SUDHL5 (cell line): ENCODE measurements around the genes ODF3L2, CDC34, MISP and KISS1R.

DNA sequence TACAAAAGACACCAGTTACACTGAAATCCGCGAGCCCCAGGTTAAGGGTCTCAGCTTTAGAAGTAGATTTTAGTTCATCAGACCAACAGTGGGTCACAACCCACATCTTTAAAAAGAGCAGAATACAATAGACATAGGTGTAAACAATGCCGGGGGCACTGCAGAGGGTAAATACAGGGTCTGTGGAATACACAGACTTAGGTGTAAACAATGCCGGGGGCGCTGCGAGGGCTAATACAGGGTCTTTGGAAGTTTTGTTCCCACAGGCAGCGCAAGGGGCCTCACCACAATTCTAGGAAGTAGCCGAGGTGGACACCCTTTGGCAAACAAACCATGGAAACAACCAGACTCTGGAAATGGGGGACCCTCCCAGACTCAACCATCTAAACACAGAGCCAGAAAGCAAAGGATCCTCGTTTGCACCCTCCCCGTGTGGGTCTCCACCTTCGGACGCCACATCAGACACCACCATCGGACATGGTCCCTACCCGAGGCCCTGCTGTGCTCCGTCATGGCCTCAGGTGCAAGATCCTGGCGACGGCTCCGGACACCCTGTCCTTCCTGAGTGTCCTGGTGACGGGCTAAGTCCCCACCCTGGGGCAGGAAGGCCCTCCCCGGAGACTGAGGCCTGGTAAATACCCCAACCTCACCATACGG lies 16.6 kb upstream of the PLPP2 start:
- PRO-cap: no peak

DNA sequence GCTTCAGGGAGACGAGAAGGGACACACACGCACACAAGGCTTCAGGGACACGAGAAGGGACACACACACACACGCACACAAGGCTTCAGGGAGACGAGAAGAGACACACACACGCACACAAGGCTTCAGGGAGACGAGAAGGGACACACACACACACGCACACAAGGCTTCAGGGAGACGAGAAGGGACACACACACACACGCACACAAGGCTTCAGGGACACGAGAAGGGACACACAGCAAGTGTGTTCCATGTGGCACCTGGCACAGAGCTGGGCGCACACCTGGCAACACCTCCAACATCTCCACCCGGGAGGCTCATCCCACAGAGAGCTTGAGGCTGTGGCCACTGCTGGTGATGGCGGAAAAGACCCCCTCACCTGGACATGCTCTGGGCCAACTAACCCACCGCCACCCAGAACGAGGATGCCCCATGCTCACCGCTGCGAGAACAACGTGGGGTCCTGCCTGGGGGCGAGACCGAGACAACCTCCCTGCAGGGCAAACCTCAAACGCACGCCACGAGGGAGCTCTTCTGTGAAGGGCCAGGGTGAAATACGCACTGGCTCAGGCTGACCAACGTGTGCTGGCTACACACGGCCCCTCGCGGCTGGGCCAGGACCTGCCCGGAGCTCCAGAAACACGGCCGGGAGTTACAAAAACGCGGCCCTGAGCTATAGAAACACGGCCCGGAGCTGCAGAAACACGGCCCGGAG lies 18.8 kb upstream of the PLPP2 start:
- PRO-cap: no peak

DNA sequence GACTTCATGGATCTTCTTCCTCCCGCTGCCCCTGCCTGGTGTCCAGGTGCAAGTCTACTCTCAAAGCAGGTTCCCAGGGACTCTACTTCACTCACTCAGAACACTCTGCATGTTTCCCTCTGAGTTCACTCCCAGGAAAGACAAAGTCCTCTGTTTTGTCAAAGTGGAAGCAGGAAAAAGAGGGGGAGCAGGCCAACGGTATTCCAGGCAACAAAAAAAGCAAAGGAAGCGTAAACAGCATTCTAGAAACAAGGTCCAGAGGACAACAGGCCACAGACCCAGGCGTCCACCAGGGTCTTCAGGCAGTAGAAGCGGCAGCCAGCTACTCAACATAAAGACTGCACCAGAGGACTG lies 3.1 kb downstream of the MIER2 start:
- PRO-cap: no peak

DNA sequence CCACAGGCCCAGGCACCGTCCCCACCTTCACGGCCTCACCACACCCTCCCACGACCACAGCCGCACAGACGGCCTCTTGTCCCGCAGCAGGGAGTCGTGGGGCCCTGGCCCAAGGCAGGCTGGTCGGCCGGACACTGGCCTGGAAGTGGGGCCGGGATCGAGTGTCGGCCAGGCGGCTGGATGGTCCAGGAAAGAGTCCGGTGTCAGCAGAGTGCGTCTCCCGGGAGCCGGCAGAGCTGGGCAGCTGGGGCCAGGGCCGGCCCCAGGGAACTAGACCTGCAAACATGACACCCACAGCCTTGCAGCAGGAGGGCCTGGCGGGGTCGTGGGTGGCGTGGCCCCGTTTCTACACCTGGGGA lies at the start of gene ODF3L2:
ODF3L2 (minus strand) TSS at position 163 of the 359 bp plus-strand sequence.
- PRO-cap: no peak

GRCh38 chr19:531648-532047 lies at the start of gene CDC34:
CDC34 (plus strand) TSS chr19:531760.
- PRO-cap: bidirectional peak, plus-strand start at chr19:531760, minus-strand start at chr19:531522; bidirectional peak, plus-strand start at chr19:531960, minus-strand start at chr19:531933

GRCh38 chr19:573051-573897 lies 878 bp downstream of the BSG start:
- PRO-cap: no peak

DNA sequence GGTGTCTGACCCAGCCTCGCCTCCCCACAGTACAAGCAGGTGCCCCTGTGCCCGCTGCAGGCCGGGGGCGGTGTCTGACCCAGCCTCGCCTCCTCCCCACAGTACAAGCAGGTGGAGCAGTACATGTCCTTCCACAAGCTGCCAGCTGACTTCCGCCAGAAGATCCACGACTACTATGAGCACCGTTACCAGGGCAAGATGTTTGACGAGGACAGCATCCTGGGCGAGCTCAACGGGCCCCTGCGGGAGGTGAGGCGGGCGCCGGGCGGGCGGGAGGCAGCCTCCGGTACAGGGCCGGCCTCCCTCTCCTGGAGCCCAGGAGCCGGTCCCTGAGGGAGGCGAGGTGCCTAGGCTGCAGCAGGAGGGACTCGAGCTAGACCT lies 20.5 kb downstream of the HCN2 start:
- PRO-cap: bidirectional peak, plus-strand start at position 136 of the sequence, minus-strand start at position 177 of the sequence

- PRO-cap: no peak
Measured at GRCh38 chr19:658261-658942, 4.6 kb downstream of the RNF126 start.

DNA sequence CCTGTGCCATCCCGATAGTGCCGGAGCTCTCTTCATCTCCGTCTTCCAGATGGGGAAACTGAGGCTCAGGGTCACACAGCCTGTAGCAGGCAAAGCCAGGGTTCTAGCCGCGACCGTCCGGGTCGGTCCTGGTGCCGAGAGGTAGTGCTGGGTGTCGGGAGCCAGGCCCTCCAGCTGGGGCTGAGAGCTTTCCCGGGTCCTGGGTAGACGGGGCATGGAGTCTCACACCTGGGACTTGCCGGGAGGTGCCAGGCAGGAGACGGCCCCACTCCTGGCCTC lies 516 bp downstream of the FSTL3 start:
- PRO-cap: no peak

DNA sequence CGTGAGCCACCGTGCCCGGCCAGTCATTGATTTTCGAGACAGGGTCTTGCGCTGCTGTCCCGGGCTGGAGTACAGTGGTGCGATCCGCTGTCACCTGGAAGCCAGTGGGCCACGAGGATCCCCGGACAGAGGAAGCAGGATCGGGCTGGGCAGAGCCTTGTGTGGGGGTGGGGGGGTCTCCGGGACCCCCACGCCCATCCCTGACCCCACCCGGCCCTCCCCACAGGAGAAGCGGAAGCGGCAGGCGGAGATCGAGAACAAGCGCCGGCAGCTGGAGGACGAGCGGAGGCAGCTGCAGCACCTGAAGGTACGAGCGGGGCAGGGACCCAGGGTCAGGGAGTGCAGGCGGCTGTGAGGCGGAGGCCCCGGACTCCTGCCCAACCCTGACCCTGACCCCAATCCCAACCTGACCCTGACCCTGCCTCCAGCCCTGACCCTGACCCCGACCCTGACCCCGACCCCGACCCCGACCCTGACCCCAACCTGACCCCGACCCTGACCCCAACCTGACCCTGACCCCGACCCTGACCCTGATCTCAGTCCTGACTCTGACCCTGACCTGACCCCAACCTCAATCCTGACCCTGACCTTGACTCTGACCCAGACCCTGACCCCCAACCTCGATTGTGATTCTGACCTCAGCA lies 18.2 kb downstream of the PALM start:
- PRO-cap: no peak

- PRO-cap: no peak
Measured at GRCh38 chr19:750813-751493, at the start of gene MISP. MISP (plus strand) TSS chr19:751112.

- PRO-cap: no peak
Measured at GRCh38 chr19:802065-802593, 4.9 kb downstream of the PTBP1 start.

DNA sequence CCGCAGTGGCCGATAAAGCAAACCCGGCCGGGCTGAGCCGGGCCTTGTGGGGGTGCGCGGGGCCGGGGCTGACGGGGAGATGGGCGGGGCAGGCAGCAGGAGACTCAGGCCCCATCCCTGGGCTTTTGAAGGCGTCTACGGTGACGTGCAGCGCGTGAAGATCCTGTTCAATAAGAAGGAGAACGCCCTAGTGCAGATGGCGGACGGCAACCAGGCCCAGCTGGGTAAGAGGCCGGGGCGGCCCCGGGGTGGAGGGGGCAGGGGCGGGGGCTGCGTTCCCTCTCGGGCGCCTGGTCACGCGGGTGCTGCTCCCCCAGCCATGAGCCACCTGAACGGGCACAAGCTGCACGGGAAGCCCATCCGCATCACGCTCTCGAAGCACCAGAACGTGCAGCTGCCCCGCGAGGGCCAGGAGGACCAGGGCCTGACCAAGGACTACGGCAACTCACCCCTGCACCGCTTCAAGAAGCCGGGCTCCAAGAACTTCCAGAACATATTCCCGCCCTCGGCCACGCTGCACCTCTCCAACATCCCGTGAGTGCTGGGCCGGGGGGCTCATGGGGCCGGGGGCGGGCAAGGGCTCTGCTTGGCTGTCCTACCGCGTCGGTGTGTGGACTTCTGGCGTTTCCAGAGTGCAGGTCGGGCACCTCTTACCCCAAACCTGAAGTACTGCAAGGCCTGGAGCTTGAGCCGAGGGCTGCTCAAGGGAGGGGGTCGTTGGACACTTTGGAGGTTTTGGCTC lies 11.1 kb downstream of the PTBP1 start:
- PRO-cap: no peak

DNA sequence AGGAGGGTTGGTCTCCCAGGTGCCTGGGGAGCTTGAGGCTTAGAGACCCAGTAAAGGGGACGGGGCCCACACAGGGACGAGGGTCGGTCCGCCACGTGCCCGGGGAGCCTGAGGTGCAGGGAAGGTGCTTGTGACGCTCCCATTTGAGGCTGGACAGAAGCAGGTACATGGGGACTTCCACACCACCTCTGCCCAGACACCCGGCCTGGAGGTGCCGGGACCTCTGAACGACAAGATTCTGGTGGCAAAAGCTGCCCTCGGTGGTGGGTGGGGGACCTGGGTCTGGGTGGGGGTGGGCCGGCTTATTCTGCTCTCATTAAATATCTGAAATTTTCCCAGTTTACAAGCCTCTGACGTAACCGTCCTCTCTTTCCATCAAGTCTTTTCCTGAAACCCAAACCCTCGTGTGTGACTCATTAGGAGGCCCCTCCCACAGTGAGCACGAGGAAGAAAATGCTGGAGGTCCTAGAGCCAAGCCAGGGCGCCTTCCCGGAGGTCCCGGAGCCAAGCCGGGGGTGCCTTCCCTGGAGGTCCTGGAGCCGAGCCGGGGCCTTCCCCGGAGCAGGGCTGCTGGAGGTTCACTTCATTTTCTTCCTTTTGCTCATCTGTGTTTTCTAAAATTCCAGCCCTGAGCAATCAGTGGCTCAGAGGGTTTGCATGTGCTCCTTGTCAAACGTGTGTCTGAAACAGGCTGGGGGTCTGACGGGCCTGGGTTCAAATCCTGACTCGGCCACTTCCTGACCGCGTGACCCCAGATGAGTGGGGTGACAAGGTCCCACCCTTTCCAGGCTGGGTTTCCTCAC lies 9.9 kb downstream of the CFD start:
- PRO-cap: no peak

DNA sequence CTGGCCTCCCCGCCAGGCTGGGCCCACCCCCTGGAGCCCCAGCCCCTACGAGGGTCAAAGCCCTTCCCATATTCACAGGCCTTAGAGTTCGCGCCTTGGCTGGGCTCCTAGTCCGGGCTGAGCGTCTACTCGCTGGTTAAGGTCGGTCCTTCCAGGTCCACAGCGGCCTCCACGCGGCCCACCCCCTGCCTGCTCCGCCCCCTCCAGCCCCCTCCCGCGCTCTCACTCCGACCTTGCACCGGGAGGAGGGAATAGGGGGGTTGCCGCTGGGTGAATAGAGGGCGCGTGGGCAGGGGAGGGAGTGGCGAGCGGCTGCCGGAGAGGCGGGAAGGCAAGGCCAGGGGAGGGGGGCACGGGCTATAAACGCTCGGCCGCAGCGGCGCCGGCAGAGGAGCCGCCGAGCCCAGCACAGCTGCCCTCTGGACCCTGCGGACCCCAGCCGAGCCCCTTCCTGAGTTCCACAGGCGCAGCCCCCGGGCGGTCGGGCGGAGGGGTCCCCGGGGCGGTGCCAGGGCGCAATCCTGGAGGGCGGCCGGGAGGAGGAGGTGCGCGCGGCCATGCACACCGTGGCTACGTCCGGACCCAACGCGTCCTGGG lies at the start of gene KISS1R:
KISS1R (plus strand) TSS at position 388 of the 597 bp plus-strand sequence.
- PRO-cap: no peak

- PRO-cap: no peak
Measured at GRCh38 chr19:940508-941798, 15.1 kb downstream of the ARID3A start.

DNA sequence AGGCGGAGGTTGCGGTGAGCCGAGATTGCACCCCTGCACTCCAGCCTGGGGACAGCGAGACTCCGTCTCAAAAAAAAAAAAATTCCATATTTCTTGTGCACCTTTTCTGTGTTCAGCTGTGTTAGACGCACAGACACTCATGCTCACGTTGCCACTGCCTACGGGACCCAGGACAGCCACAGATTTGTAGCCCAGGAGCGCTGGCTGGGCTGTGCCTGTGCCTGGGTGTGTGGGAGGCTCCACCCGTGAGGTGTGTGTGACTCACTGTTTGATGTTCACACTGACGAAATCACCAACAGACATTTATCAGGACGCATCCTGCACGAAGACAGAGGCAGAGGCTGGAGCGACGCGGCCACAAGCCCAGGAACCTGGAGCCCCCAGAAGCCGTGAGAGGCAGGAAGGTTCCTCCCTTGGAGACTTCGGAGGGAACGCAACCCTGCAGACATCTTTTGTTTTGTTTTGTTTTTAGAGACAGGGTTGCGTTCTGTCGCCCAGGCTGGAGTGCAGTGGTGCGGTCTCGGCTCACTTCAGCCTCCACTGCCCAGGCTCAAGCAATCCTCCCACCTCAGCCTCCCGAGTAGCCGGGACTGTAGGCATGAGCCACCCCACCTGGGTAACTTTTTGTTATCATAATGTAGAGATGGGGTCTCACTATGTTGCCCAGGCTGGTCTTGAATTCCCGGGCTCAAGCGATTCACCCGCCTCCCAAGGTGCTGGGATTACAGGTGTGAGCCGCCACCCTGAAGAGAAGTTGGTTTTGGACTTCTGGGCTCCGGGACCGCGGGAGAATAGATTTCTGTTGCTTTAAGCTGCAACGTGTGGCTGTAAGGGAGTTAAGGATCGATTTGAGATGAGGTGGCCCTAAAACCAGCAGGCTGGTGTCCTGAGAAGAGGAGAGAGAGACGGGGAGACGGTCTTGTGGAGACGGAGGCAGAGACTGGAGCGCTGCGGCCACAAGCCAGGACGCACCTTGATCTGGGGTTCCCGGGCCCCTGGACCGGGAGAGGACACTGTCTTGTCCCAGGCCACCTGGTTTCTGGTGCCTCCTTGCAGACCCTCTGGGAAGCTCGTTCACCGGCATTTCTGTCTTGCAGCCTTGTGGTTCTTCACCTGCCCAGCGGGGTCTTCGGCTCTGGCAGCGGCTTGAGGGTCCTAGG lies 24.9 kb upstream of the WDR18 start:
- PRO-cap: no peak

GRCh38 chr19:960636-961502 lies 23.3 kb upstream of the WDR18 start:
- PRO-cap: no peak

GRCh38 chr19:971789-972803 lies 12.0 kb upstream of the WDR18 start:
- PRO-cap: no peak

GRCh38 chr19:995157-995915 lies 4.9 kb upstream of the GRIN3B start:
- PRO-cap: no peak